Placental epithelial cell (primary cell): ENCODE results near the genes FIBCD1 and FAM78A.

DNA sequence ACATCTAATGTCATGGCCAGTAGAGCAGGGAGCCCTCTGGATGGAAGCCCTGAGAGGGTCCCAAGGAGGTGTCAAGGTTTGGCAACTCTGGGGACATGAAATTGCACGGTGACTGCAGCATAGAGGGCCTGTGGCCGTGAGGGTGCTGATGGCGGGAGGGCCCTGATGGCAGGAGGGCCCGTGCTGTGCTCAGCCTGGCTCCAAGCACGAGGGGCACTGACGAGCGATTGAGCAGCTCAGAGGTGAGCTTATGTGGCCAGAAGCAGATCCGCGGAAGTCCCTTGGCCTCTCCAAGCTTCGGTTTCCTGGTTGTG is 14.4 kb downstream of the NCS1 start:
- CAGE, long polyA plus RNA, result no peak

DNA sequence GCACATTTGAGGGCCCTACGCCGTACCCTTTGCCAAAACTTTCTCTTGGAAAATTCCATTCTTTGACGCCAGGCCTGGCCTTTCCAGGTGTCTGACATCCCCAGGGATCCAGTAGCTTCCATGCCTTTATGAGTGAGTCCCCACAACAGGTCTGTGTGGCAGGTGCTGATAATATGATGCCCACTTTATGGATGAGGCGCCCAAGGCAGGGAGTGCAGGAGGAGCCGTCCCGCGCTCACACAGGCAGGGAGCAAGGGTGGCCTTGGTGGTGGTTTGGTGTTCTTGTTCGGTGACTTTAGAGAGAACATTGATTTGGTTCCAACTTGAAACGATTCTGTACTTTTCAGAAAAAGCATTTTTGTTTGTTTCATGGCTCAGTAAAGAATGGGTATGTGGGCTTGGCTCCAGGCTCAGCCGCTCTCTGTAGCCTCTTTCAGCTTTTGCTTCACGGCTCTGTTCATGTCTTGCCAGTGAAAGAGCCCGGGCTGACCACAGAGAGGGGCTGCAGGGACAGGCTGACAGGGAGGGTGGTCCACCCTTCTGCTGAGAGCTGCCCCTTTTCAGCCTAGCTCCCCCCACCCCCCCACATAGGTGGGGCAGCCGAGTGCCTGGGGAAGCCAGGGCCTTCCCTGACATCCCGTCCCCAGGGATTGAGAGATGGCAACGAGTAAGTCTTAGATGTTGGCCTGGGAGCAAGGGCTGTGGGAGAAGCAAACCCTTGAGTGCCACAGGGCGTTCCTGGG is 27.9 kb downstream of the NCS1 start:
- CAGE, long polyA plus RNA, result no peak

DNA sequence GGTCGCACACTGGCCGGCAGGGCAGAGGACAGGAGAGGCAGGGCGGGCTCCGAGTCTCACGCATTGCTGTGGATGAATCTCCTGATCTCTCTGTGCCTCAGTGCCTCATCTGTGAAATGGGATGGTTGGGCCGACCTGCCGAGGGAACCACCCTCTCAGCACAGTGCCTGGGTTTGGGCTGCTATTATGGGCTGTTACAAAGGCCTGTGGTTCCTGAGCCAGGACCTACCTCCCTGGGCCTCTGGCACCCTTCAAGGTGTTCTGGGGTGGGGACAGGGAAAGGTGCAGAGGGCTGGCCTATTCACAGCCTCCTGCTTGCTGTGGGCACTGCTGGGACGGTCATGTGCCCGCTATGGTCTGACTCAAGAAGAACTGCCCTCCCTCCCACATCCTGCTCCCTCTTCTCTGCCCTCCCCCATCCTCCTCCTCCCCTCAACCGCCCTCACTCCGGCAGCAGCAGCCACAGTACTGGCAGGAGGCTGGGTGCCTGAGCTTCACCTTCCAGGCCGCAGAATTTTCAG is 43.4 kb downstream of the NCS1 start:
- CAGE, long polyA plus RNA, result no peak

DNA sequence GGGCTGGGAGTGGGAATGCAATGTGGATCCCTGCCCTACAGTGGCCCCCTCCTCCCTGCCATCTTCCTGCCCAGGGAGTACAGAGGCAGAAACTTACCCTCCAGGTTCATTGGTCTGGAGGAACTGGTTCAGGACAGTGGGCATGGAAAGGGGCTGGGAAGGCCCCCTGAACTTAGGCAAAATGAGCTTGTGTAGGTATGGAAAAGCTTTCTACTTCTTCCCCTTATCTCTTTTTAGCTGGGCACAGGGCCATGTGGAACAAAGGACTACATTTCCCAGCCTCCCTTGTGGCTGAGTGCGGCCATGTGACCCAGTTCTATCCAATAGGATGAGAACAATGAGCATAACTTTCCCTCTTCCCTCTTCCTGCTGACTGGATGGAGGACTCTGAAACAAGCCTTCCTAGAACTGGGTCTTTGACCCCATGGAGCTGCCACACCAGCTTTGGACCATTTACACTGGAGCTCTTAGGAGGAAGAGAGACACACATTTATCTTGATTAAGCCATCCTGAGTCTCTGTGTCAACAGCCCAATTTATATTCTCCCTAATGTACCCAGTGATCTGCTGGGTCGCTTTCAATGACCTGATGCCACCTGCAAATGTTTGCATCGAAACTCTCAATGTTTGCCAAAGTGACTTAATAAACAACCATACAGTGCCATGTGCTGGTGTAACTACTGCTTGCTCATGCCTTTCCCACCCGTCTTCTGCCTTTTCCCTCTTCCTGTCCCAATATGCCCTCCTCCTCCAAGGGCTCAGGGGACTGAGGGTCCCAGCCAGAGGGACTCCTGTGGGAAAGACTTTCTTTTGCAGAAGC is 24.9 kb upstream of the HMCN2 start:
- CAGE, long polyA plus RNA, result no peak

DNA sequence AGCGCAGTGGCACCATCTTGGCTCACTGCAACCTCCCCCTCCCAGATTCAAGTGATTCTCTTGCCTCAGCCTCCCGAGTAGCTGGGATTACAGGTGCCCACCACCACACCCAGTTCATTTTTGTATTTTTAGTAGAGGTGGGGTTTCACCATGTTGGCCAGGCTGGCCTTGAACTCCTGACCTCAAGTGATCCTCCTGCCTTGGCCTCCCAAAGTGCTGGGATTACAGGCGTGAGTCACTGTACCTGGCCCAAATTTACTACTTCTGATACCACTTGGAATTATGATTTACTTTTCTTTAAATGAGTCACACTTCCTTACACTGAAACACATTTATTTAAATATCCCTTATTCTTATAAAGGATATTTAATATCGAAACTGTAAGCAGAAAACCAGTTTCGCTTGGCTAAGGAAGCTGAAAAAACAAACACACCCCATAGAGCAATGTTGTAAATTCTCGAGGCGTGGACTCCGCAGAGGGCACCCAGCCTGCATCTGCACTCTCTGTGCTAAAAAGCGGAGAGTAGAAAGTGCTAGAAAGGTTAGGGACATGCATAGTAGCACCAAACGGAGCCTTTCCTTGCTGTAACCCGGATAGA is 86.4 kb downstream of the HMCN2 start:
- CAGE, long polyA plus RNA, result no peak

DNA sequence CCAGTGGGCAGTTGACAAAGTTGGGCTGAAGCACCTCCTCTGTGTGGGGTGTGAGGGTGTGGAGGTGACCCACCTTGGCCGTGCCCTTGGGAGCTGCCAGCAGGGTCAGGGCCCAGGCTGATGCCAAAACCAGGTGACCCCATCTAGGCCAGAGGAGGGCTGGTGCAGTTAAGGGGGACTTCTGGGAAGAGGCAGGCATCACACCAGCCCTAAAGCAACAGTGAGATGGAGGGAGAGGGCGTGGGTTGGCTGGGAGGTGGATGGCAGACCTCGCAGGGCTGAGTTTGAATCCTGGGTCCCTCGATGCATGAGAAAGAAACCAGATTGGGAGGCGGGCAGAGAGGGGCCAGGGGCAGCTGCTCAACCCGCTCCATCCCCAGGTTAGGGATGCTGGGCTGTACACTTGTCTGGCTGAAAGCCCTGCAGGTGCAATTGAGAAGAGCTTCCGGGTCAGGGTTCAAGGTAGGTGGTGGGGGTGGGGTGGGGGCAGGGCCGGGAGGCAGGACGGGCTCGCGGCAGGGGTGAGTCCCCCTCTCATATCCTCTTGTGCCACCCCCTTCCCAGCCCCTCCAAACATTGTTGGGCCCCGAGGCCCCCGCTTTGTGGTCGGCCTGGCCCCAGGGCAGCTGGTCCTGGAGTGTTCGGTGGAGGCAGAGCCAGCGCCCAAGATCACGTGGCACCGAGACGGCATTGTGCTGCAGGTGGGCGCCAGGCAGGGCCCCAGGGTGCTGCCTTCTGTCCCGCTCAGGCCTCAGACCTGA is 49.9 kb upstream of the ASS1 start:
- CAGE, long polyA plus RNA, result no peak

DNA sequence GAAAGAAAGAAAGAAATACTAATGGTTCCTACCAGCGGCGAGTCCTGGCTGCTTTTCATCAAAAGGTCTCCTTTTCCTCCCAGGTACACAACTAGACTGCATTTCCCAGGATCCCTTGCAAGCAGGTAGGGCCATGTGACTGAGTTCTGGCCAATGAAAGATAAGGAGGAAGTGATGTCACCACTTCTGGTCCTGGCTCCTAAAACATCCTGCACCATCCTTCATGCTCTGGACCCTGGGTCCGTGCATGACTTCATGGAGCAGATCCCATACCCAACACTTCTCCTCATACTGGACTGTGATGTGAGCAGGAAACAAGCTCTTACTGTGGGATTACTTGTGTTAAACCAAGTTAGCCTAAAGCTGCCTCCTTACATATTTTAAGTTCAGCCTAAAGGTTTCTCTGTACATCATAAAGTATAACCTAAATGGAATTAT is 30.2 kb upstream of the FUBP3 start:
- CAGE, long polyA plus RNA, result no peak

DNA sequence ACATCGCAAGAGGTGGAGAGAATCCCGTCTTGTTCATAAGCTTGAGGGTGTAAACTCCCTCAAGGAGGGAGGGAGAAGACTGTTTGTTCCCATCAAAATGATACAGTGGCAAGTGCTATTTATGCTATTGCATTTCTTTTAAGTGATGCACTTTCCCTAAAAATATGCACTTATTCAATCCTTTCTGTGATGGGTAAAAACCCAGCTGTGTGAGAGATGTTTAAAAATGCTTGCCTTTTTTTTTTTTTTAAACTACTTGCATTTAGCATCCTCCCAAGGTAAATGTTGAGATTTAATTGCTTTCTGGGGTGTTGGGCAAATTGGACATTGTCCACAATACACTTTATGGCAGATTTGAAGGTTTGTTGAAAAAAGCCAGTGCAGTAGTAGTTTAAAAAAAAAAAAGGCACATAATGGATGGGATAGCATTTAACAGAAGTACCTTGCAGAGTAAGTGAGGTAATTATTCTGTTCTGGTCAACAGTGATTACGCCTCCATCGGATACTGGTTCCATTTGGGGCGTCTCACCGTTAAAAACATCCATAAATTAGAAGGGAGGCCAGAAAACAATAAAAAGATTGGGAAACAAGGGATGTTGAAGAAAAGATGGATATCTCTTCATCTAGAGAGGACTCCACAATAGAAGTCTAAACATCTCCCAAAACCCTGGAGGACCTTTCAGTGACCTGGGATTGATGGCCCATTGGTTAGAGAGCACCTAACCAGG is 32.2 kb downstream of the FUBP3 start:
- CAGE, long polyA plus RNA, result no peak

- CAGE, long polyA plus RNA, result no peak
These were observed 37.1 kb downstream of the FUBP3 start for GRCh38 chr9:130616298-130617128.

DNA sequence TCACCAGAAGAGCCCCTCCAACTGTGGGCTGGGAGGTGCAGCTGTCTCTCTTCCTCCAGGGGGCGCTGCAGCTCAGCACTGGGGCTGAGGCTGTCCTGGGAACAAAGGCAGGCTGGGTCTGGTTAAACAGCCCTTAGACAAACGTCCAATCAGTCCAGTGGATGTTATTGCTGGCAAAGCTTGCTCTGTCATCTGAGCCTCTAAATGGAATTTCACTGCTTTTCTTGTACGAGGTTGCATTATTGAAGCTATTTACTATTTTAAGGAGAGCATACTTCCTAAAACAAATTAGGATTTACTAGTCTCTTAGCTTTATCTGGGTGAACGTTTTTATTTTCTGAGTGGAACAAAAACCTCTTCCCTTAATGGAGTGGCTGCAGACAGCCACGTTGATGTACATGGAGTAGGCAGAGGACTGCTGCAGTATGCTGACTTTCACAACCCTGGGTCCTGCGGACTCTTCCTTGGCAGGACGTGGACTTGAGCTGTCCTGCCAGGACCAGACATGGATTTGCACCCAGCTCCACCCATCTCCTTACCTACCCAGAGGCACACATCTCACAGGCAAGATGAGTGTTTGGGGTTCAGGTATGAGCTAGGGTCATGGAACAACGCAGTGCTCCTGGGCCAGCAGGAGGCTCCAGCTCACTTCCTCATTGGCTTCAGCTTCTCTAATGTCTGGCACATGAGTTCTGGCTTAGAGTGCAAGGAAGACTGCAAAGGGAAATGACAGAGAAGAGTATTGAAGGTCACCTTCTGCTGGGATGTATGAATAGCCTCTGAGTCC is 7.8 kb downstream of the EXOSC2 start:
- CAGE, long polyA plus RNA, result no peak

GRCh38 chr9:130732461-130732905 is 38.9 kb downstream of the EXOSC2 start:
- CAGE, long polyA plus RNA, result no peak

GRCh38 chr9:130778877-130779381 is 56.1 kb upstream of the ABL1 start:
- CAGE, long polyA plus RNA, result no peak

DNA sequence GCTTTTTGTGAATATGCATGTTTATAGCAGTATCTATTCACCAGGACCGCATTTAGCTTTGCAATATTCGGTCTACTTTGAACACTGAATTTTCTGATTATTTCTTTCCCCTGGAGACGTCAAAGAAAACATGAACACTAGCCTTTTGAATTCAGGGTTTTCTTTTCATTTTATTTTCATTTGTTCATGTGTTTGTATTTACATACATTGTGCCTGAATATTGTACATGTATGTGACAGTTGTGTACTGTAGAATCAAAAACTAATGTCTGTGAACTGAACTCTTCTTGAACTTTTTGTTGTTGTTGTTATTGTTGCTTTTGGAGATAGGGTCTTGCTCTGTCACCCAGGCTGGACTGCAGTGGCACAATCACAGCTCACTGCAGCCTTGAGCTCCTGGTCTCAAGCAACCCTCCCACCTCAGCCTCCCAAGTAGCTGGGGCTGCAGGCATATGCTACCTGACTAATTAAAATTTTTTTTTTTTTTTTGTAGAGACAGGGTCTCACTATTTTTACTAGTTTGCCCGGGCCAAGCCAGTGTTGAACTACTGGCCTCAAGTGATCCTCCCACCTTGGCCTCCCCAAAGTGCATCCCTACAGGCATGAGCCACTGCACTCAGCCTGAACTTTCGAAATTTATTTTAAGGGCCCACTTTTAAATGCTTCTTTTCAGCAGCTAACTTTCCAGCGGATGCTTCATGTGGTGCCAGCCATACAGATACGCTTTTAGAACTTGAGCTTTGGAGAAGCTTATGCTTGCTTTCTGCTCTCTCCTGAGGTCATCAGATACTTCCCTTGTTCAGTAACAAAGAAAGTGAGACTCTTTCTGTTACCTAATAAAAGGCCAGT is 3.8 kb downstream of the ABL1 start:
- CAGE, long polyA plus RNA, result no peak

DNA sequence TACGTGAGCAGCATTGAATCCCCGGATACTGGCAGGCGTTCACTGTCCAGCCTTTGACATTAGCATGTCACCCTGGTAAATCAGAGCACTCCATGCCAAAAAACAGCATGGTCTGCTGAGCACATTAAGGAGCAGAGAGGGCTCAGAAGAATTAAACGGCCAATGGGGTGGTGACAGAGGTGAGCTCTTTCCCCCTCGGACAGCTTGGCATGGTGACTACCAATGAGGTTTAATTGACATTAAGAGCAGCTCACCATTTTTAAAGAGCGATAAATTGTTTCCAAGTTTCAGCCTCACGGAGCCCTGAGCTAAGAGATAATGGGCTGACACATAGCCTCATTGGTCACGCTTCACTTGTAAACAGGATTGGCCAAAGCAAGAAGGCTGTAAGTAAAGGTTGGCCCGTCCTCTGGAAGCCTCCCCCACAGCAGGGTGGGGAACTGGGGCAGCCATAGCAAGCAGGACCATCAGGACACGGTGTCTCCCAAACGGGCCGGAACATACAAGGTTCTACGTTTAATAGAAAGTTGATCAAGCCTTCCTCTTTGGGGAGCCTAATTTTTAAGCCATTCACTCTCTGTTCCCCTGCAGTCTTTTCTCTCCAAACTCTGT is 26.0 kb downstream of the QRFP start:
- CAGE, long polyA plus RNA, result no peak

DNA sequence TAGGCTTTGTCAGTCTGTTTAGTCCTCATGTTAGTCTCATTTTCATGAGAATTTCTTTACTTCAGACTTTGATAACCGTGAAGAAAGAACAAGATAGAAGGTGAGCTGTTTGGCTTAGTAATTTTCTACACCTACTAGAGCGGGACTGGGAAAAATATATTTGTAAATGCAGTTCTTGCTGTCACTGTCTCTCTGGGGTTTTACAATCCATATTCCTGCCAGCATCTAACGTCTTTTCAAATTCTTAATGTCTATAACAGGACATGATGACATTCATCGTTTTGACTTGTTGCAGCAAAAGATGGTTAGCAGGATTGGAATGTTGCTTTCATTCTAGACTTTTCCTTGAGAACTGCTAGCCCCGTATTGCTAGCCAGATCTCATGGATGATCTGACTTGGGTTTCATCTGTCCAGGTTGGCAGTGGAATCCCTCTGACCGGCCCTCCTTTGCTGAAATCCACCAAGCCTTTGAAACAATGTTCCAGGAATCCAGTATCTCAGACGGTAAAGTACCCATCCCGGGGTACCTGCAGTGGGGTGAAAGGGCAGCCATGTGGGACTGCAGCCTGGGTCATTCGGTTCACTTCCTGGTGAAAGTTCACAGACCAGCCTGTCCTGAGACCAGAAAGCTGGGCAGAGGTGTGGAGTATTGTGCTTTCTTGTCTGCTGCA is 16.8 kb downstream of the QRFP start:
- CAGE, long polyA plus RNA, result no peak

DNA sequence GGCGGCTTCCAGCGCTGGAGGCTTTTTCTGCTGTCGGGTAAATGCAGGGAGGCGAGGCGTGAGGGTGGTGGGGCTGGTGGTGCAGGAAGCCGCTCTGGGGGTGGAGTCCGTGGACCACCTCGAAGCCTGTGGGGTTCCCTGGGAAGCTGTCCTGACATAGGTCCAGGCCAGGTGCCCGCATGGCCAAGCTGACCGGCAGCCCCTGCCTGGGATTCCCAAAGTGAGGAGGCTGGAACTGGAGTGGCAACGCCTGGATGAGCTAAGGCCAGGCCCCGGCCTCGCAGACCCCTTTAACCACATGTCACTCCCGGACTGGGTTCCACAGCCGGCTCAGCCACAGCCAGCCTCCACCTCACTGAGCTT is 1.3 kb upstream of the QRFP start:
- CAGE, long polyA plus RNA, result no peak

DNA sequence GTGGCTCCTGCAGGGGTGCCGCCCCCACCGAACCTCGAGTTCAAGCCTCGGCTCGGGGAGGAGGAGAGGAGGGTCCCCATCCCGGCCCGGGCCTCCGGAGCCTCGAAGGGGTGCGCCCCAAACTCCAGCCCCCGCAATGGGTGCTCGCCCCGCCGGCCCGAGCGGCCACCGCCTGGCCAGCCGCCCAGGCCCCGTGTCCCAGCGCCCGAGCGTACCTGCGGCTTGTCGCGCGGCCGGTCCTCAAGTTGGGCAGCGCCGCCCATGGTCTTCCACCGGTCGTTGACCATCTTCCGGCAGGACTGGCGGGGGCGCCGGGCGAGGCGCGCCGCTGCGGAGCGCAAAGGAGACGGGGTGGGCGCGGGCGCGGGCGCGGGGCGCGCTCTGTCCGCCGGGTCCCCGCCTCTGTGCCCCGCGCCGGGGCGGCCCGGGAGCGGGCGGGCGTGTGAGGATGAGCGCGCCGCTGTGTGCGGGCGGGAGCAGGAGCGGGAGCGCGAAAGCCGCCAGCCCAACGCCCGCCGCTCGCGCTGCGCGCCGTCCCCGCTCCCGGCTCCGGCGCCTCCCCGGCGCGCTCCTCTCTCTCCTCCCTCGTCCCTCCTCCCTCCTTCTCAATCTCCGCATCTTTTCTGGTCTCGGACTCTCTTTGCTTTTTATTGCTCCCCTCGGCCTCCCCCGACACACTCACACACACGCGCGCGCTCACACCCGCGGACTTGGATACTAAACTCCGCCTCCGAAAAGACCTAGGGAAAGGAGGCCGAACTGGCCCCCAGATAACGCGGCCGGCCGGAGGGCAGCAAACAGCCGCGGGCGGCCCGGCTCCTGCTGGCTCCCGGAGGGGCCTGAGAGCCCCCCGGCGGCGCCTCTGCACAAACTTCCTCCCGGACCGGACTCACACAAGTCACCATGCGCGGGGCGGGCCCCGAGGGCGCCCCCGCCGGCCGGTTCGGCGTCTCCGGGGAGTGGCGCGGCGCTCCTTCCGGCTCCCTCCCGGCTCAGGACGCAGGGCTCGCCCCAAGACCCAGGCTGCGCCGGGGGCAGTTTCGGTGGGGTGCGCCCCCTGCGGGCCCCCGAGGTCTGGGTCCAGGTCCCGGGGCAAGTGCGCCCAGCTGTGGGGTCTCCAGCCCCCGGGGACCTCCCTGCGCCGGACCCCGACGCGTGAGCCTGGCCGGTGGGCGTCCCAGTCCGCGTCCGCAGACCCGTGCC is at the start of gene FIBCD1:
TSS of gene FIBCD1 (minus strand) at position 927 of the 1,203 bp plus-strand sequence.
- CAGE, long polyA plus RNA, result no peak

DNA sequence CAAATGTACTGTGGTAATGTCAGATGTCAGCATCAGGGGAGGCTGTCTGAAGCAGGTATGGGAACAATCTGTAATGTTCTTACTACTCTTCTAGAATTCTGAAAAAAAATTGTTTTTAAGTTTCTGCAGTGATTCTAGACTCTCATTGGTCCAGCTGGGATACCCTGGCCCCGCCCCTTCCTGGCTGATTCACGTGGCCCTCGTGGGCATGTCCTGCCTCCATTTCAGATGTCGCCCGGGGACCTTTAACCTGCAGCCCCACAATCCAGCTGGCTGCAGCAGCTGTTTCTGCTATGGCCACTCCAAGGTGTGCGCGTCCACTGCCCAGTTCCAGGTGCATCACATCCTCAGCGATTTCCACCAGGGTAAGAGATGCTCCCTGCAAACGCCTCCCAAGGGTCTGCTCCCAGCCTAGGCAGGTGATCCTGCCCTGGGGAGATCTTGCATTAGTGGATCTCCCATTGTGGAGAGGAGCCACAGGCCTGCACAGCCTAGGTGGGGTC is 36.4 kb downstream of the LAMC3 start:
- CAGE, long polyA plus RNA, result no peak

DNA sequence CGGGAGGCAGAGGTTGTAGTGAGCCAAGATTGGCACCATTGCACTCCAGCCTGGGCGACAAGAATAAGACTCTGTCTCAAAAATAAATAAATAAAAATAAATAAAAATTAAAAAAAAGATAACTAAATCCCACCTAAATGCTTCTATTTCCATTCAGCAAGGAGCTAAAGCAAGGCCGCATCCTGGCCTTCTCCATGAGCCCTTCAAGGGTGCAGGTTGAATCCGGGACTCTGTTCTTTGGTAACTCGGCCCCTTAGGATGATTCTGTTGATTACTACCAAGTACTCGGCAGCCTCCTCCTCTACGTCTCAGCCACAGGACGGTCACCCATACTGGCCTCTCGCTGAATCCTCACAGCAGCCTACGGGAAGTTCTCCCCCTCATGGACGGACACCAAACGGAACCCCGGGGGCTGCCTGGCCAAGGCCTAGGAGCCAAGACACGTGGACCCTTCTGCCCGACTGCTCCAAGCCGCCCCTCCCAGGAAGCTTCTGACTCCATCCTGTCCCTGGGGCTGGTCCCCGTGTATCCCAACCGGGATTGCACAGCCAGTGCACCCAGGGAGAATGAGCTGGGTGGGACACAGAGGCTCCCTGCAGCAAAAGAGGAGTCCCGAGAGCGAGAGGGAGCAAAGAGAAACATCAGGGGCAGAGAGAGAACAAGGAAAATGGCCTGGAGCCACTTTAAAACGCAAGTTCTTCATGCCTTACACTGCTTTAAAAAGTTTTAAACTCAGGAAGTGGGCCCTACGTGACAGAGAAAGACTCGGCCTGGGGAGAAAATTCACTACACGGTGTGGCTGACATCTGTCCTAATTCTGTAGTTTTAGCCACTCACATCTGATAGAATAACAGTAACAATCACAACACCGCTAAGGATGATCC is 3.2 kb downstream of the FAM78A start:
- CAGE, long polyA plus RNA, result no peak

DNA sequence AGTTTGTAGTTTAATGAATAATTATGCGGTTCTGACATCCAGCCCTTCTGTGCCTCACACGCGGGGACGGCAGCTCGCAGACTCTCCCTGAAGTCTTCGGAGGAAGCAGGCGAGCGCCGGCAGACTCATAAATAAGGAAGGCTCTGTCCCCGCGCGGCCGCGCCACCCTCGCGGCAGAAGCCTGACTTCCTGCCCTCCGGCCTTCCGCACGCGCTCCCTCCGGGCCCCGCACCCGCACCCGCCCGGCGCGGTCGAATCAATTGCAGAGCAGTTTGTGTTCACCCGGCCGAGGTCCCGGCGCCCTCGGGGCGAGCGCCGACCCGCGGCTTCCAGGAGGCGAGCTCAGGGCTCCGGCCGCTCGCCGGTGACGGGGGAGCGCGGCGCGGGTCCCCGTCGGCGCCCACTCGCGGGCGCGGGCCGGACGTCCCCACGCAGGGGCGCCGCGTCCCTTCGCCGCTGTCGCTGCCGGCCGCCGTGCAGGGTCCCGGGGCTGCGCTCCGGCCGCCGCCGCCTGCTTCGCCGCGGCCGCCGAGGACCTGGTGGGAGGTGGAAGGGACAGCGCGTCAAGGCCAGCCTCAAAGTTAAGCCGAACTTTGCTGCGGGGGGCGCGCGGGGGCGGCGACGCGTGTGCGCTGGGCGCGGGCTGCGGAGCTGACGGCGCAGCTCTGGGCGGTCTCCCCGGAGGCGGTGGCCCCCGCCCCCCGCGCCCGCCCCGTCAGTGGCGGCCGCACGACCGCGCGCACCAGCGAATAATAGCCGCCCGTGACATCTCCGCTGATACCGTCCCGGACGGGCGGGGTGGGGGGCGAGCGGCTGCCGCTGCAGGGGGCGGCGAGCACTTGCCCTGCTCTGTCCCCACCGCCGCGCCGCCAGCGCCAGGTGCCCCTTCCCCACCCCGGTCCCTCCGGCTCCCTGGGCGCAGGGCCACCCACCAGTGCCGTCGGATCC is at the start of gene FAM78A:
TSS of gene FAM78A (minus strand) at position 103 of the 948 bp plus-strand sequence.
- CAGE, long polyA plus RNA, result no peak